B cell (primary cell): ENCODE measurements around the genes SP8, CDCA7L and KLHL7.

DNA sequence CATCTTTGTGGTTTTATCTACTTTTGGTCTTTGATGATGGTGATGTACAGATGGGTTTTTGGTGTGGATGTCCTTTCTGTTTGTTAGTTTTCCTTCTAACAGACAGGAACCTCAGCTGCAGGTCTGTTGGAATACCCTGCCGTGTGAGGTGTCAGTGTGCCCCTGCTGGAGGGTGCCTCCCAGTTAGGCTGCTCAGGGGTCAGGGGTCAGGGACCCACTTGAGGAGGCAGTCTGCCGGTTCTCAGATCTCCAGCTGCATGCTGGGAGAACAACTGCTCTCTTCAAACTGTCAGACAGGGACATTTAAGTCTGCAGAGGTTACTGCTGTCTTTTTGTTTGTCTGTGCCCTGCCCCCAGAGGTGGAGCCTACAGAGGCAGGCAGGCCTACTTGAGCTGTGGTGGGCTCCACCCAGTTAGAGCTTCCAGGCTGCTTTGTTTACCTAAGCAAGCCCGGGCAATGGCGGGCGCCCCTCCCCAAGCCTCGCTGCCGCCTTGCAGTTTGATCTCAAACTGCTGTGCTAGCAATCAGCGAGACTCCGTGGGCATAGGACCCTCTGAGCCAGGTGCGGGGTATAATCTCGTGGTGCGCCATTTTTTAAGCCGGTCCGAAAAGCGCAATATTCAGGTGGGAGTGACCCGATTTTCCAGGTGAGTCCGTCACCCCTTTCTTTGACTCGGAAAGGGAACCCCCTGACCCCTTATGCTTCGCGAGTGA, 49.1 kb upstream of the FERD3L start:
- PRO-cap = no peak
- CAGE, long polyA plus RNA = no peak

DNA sequence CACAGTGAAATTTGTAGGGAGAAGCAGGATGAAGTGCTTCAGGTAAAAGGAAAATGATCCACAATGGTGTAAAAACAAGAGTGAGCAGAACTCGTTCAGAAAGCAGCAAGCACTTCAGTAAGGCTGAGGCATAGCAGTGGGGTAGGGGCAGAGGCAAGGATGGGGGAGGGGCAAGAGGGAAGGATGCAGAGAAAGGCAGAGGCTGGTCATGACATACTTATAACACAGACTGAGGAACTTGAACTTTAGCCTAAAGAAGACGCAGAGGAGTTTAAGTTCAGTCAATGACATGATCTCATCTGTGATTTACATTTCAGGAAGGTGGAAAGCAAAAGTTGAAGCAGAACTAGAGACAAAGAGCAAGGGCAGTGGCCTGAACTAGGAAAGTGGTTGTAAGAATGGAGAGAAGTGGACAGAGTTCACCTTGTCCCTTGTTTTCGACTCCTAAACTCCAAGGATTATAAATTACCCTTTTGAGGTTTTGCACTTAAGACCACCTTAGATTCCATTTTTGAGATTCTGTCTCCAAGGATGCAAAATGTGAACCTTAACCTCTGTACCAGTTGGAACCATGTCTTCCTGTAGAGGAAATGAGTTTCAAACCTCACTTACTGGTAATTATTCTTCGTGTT, 15.8 kb downstream of the MACC1 start:
- PRO-cap = bidirectional peak, plus-strand start at position 343 of the sequence, minus-strand start at position 247 of the sequence
- CAGE, long polyA plus RNA = no peak

DNA sequence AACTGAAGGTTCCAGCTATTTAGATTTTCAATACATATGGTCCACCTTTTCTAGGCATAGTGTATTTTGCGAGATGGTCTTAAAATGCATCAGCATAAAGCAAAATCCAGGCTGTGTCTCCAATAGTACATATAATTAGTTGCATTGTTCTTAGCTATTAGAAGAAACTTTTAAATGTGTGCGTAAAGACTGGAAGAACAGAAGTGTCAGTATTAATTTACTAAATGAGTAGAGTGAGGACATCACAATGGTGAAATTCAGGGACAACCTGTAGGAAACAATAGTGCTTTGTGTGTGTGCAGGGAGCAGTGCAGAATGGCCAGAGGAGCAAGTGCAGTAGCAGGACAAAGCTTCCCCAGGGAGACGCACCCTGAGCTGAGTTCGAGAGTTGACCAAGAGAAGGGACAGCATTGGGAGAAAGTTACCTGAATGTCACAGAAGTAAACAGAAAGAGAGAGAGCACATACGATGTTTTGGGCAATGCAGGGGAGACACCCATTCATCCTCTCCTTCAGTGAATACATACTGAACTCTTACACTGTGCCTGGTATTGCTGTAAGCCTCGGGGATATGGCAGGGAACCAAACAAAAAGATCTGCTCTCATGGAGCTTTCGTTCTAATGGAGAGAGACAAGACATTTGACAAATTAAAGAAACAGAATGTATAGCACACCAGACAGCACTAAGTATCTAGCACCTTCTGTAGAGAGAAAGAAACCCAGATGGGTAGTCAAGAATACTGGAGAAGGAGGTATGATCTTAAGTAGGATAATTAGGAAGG, 13.8 kb downstream of the ITGB8 start:
- PRO-cap = no peak
- CAGE, long polyA plus RNA = no peak

DNA sequence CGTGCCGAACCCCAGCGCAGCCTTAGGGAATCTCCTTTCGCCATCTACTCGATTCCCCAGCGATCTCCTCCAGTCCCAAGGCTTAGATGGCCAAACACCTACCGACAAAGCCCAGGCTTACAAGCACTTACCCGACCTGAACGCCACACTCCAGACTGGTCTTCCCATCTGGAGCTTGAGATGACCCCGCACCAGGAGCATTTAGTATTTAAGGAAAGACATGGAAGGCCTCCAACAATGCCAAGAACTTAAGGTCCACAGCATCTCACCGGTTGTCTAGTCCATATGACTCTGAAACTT, 69.9 kb downstream of the SP8 start:
- PRO-cap = no peak
- CAGE, long polyA plus RNA = no peak

GRCh38 chr7:20783505-20784332, 3.0 kb downstream of the SP8 start:
- PRO-cap = no peak
- CAGE, long polyA plus RNA = no peak

GRCh38 chr7:20786435-20787353, at the start of gene SP8:
SP8 (minus strand) TSS chr7:20786886.
- PRO-cap = no peak
- CAGE, long polyA plus RNA = no peak

DNA sequence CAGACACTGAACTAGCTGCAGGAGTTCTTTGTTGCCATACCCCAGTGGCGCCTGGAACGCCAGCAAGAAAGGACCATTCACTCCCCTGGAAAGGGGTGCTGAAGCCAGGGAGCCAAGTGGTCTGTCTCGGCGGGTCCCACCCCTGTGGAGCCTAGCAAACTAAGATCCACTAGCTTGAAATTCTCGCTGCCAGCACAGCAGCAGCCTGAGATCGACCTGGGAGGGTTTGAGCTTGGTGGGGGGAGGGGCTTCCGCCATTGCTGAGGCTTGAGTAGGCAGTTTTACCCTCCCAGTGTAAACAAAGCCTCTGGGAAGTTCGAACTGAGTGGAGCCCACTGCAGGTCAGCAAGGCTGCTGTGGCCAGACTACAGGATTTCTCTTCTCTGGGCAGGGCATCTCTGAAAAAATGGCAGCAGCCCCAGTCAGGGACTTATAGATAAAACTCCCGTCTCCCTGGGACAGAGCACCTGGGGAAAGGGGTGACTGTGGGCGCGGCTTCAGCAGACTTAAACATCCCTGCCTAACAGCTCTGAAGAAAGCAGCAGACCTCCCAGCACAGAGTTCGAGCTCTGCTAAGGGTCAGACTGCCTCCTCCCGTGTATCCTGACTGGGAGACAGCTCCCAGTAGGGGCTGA, 281.1 kb upstream of the SP4 start:
- PRO-cap = no peak
- CAGE, long polyA plus RNA = no peak

DNA sequence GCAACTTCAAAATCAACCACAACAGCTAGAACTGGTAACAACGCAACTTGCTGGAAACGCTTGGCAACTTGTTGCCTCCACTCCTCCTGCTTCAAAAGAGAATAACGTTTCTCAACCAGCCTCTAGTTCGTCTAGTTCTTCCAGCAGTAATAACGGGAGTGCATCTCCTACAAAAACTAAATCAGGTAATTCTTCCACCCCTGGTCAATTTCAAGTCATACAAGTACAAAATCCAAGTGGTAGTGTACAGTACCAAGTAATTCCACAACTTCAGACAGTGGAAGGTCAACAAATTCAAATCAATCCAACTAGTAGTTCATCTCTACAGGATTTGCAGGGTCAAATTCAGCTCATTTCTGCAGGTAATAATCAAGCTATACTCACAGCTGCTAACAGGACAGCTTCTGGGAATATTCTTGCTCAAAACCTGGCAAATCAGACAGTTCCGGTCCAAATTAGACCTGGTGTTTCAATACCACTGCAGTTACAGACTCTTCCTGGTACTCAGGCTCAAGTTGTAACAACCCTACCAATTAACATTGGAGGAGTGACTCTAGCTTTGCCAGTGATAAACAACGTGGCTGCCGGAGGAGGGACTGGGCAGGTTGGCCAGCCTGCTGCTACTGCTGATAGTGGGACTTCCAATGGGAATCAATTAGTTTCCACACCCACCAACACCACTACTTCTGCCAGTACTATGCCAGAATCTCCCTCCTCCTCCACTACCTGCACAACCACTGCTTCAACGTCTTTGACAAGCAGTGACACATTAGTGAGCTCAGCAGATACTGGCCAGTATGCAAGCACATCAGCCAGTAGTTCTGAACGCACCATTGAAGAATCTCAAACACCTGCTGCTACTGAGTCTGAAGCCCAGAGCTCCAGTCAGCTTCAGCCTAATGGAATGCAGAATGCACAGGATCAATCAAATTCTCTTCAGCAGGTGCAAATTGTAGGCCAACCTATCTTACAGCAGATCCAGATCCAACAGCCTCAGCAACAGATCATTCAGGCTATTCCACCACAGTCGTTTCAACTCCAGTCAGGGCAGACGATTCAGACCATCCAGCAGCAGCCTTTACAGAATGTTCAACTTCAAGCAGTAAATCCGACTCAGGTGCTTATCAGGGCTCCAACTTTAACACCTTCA, 1.9 kb downstream of the SP4 start:
- PRO-cap = no peak
- CAGE, long polyA plus RNA = no peak

GRCh38 chr7:21944485-21945027, 1.1 kb downstream of the CDCA7L start:
- PRO-cap = unidirectional peak, plus-strand start at chr7:21944689; bidirectional peak, plus-strand start at chr7:21944822, minus-strand start at chr7:21944784
- CAGE, long polyA plus RNA = no peak

GRCh38 chr7:21945153-21946500, at the start of gene CDCA7L:
CDCA7L (minus strand) TSS chr7:21945899.
- PRO-cap = bidirectional peak, plus-strand start at chr7:21945174, minus-strand start at chr7:21945112; bidirectional peak, plus-strand start at chr7:21945663, minus-strand start at chr7:21945532; bidirectional peak, plus-strand start at chr7:21946245, minus-strand start at chr7:21945895
- CAGE, long polyA plus RNA = start-site peak on the minus strand at chr7:21945859-21945891, 289 and 209 reads in 2 replicates

GRCh38 chr7:22207816-22208385, 149.1 kb downstream of the RAPGEF5 start:
- PRO-cap = no peak
- CAGE, long polyA plus RNA = no peak

GRCh38 chr7:22318426-22318987, 38.4 kb downstream of the RAPGEF5 start:
- PRO-cap = no peak
- CAGE, long polyA plus RNA = no peak

DNA sequence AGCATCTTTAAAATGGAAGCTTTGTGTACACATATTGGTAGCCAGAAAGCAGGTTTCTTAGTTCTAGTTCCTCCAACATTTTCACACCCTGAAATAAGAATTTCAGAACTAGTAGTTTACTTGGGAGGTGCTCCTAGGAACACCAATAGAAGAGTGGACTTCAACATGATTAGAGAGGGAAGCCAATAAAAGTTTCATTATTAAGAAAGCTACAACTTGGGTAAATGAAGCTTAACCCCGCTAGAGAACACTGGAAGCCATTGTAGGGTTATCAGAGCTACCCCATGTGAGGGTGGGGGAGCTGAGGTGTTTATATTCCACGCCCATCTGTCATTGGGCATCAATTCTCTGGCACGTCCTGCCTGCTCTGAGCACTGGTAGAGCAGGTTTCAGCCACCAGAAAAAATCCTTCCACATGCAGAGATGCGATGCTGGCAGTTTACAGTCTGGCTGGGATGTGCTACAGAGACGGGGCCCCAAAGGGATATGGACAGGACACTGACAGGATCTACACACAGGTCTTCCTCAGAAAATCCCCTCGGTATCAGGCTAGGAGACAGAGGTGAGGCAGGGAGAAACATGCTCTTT, 15.8 kb upstream of the RAPGEF5 start:
- PRO-cap = no peak
- CAGE, long polyA plus RNA = no peak

GRCh38 chr7:22669088-22669446, 57.9 kb upstream of the IL6 start:
- PRO-cap = no peak
- CAGE, long polyA plus RNA = no peak

GRCh38 chr7:22722473-22723000, 4.5 kb upstream of the IL6 start:
- PRO-cap = no peak
- CAGE, long polyA plus RNA = no peak

DNA sequence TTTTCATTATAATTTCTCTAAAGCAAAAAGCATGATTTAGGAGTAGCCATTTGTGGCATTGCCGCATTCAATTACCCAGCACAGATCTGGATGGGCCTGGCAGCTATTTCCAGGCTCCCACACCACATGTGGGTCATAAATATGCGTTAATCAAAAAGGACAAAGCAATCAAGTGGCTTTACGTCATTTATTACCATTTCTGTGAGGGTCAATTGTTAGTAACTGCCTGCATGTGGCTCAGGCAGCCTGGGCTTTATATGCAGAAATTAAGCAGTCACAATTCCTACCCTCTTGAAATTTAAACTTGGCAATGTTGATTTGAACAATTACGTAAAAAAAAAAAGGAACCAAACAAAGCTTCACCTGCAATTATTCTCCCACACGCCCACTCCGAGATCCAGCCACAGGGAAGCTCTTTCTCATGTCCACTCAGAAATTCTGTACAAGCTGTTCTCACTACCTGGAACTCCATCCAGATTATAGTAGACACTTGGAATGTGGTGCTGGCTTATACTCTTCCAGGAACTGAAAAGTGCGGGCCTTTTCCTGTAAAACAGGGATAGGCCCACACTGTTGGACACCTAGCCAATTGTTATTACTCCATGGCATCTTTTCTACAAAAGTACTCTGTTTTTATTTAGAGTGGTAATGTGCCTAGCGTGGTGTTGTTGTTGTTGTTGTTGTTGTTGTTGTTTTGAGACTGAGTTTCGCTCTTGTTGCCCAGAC, 20.2 kb upstream of the TOMM7 start:
- PRO-cap = no peak
- CAGE, long polyA plus RNA = no peak

- PRO-cap = bidirectional peak, plus-strand start at chr7:22854153, minus-strand start at chr7:22853816
- CAGE, long polyA plus RNA = no peak
These were observed 30.9 kb upstream of the TOMM7 start for GRCh38 chr7:22853667-22853919.

GRCh38 chr7:22863158-22864070, 40.8 kb upstream of the TOMM7 start:
- PRO-cap = no peak
- CAGE, long polyA plus RNA = no peak

DNA sequence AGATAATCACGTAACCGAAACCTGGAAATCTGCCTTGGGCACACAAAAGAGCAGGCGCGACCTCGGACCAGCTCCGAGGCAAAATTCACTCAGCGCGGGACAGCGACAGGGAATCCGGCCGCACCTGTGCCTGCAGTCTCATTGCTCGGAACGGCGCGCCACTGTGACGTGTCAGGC, 159 bp upstream of the KLHL7 start:
- PRO-cap = bidirectional peak, plus-strand start outside the sequence, minus-strand start at position 143 of the sequence
- CAGE, long polyA plus RNA = no peak

DNA sequence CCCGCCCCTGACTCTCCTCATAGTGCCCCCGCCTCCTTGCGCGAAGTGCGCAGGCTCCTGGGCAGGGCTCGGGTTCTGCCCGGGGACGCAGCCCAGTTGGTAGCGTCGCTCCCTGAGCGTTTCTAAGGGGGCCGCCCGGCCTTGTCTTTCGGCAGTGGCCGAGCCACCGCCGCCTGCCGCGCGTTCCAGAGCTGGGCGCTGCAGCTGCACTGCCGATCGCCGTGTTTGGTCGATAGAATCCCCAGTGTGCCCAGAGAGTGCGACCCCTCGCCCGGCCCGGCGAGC, at the start of gene KLHL7:
Gene KLHL7, plus strand, starts transcription at position 71 of the 285 bp plus-strand sequence.
- PRO-cap = bidirectional peak, plus-strand start at position 71 of the sequence, minus-strand start outside the sequence
- CAGE, long polyA plus RNA = no peak